Duodenum (tissue), 1 donor: ENCODE measurements around the gene CD27.

DNA sequence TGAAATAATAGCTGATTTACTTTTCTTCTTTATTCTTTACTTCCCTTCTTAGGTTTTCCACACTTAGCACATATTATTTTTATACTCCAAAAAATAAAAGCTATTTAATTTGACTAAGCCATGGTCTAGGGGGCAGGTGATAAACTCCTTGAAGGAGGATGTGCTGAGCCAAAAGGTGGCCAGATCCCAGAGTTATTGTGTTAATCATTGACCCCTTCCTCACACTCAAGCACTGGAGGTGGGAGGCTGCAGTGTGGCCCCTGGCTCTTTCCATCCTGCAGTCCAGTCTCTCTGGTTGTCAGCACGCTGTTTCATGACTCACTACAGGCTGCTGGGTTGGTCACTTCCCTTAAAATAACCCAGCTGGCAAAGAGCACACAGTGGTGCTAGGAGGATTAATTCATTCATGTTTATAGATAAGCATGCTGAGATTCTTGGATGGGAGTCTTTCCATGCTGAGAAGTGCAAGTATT is 228.9 kb downstream of the ANO2 start:
- PRO-cap = no peak

- PRO-cap = no peak
Observed at GRCh38 chr12:5946563-5947204, 1.6 kb upstream of the ANO2 start.

DNA sequence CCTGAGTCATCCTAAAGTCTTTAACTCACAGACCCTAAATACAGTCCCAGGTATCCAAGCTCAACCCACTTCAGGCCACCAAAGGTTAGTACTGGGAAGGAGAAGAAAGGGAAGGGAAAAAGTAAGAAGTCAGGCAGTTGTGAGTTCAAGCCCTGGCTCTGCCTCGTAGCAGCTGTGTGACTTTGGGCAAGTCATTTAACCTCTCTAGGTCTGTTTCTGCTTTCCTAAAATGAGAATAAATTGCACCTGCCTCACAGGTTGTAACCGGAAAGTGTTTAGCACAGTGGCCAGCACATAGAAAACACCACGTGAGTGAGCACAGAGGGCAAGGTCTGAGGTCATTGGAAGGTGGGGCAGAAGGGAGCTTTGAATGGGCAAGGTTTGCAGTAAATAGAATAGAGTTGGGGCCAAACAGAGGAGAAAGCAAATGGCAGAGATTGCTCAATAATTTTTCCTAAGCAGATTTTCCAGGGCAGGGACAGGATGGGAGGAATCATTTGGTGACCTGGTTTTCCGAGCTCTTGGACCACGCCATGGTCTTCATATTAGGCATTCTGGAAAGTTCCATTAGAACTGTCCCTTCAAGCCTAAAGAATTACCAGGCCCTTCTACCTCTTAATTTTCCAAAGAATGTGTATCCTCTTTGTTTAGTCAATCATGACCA is 54.0 kb downstream of the VWF start:
- PRO-cap = no peak

GRCh38 chr12:6142668-6143126 is 18.2 kb upstream of the VWF start:
- PRO-cap = no peak

- PRO-cap = no peak
Observed at GRCh38 chr12:6172147-6172709, 28.0 kb upstream of the CD9 start.

GRCh38 chr12:6195717-6196243 is 4.4 kb upstream of the CD9 start:
- PRO-cap = no peak

- PRO-cap = no peak
Observed at GRCh38 chr12:6218117-6218977, 18.1 kb downstream of the CD9 start.

DNA sequence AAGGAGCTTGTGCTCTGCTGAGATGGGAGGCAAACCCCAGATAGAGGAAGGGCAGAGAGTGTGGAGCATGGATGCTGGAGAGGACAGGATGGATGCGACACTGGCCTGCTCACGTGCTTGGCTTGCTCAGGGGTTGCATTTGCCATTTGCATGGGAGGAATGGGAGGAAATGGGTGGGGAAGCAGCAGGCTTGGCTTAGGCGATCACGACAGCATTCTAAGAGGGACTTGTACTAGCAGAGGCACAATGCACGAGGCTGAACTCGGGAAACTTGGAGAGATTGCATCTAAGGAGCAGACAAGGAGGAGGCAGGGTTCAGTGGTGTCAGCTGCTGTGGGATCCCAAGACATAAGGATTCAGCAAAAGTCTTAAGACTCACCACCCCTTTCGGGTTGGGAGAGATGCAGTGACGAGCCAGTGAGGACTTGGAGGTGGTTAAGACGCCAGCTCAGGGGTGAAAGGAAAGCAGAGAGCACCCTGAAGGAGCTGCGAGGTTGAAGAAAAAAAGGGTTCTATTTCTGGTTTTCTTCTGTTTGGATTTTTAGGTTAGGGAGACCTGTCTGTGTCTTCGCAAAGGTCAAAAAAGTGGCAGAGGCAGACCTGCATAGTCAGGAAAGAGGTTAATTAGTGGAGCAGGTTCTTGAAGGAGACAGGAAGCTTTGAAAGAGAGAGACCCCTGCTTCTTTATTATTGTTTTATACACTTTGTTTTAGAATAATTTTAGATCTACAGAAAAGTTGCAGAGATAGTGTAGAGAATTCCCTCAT is 20.0 kb downstream of the CD9 start:
- PRO-cap = no peak

DNA sequence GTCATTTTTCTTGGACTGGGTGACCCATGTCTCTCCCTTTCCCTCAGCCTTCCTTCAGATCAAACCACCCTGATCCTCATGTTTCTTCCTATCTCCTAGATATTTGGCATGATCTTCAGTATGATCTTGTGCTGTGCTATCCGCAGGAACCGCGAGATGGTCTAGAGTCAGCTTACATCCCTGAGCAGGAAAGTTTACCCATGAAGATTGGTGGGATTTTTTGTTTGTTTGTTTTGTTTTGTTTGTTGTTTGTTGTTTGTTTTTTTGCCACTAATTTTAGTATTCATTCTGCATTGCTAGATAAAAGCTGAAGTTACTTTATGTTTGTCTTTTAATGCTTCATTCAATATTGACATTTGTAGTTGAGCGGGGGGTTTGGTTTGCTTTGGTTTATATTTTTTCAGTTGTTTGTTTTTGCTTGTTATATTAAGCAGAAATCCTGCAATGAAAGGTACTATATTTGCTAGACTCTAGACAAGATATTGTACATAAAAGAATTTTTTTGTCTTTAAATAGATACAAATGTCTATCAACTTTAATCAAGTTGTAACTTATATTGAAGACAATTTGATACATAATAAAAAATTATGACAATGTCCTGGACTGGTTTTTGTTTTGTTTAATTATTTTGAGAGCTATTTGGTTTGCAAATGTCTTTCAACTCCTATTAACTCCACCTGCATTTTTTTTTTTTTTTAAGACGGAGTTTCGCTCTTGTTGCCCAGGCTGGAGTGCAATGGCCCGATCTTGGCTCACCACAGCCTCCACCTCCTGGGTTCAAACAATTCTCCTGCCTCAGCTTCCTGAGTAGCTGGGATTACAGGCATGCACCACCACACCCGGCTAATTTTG is 37.7 kb downstream of the CD9 start:
- PRO-cap = no peak

GRCh38 chr12:6278464-6279359 is 31.8 kb upstream of the PLEKHG6 start:
- PRO-cap = bidirectional peak, plus-strand start at chr12:6278599, minus-strand start at chr12:6278571; bidirectional peak, plus-strand start at chr12:6278658, minus-strand start at chr12:6278657

DNA sequence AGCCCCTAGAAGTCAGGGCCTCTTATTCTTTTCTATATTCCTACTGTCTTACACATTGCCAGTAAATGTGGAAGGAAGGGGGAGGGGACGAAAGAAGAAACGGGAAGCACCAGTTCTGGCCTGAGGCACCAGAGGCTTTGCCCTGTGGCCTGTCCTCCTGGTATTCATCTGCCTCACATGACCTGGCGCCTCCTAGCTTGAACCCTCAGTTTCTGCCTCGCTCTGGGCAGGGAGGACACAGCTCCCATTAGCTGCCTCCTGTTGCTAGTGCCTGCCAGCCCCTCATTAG is 3.0 kb upstream of the PLEKHG6 start:
- PRO-cap = no peak

GRCh38 chr12:6309956-6310418 is 495 bp upstream of the PLEKHG6 start:
- PRO-cap = bidirectional peak, plus-strand start at chr12:6310303, minus-strand start at chr12:6310140

DNA sequence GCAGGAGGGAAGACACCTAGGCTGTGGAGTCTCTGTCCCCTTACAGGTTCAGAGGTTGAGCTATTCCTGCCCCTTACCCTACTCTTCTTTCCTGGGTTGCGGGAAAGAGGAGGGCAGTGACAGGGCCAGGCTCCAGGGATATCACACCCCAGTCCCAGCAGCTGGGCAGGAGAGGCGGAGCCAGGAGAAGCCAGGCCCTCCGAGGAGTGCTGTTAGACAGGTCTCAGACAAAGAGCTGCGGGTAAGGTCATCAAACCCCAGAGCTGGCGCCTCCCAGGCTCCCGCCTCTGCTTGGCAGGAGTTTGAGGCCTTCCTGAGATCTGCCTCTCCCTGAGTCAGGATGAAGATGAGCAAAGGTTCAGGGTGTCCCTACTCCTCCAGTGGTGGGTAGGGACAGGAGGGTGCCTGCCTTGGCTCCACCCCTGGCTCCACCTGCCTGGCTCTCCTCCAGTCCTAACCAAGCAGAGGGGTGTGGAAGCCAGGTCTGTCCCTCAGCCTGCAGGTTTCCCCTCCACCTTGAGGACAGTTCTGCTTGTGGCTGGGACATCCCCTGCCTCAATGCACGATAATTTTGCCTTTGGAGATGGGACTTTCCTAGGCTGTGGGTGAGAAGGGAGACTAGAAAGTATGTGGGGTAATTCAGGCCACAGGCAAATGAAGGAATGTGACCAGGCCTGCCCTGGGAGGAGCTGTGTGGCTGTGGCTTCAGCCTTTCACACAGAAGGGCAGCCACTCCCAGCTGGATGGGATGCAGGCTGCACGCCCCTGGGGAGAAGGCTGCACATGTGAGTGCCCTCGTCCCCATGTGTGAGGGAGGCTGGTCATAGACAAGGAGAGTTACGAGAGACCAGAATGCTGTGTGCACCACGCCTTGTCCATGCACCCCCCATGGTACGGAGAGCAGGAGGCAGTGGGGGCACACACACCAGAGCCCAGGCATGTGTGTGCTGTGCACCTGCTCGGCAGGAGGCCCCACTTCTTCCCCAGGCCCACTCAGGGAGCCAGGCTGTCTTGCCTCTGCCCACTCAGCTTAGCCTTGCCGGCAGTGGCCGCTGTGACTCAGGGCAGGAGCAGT is 2.3 kb downstream of the PLEKHG6 start:
- PRO-cap = bidirectional peak, plus-strand start at position 230 of the sequence, minus-strand start at position 140 of the sequence; bidirectional peak, plus-strand start at position 525 of the sequence, minus-strand start at position 342 of the sequence; unidirectional peak, plus-strand start at position 732 of the sequence

DNA sequence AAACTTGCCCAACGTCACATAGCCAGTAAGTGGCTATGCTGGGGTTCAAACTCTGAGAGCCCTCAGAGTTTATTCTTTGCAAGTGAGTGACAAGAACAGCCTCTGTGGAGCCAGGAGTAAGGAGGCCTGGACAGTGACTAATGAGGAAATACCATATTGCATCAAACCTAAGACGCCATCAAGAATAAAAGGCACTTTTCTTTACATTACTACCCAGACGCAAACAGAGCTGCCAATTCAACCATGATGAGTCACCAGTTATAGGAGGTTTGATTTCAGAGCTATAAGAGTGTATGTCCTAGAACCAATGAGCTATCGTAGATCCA is 9.4 kb downstream of the TNFRSF1A start:
- PRO-cap = no peak

- PRO-cap = unidirectional peak, plus-strand start at chr12:6343650
Observed at GRCh38 chr12:6343477-6344295, 1.8 kb upstream of the TNFRSF1A start.

DNA sequence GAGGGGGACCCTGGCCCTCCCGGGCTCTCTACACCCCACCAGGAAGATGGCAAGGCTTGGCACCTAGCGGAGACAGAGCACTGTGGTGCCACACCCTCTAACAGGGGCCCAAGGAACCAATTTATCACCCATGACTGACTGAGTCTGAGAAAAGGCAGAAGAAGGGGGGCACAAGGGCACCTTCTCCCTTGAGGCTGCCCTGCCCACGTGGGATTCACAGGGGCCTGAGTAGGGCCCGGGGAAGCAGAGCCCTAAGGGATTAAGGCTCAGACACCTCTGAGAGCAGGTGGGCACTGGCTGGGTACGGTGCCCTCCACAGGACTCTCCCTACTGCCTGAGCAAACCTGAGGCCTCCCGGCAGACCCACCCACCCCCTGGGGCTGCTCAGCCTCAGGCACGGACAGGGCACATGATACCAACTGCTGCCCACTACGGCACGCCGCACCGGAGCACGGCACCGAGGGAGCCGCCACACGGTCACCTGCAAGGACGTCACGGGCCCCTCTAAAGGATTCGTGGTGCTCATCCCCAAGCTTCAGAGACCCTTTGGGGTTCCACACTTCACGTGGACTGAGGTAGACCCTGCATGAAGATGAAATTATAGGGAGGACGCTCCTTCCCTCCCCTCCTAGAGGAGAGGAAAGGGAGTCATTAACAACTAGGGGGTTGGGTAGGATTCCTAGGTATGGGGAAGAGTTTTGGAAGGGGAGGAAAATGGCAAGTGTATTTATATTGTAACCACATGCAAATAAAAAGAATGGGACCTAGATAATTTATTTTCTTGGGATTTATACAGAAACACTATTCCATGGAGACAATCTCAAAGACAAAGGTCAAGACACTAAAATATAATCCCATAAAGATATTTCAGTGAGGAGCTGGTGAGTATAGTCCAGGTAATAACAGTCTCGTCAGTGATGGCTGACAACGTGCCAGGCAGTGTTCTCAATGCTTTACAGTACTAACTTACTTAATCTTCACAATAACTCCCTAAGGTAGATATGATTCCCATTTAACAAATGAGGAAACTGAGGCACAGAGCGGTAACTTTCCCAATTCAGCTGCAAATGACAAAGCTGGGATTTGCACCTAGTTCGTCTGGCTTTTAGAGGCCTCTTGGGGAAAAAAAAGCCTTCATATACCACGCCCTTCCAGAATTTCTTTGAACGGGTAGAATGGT is 7.2 kb downstream of the LTBR start:
- PRO-cap = no peak

GRCh38 chr12:6426790-6427826 is 17.6 kb upstream of the CD27 start:
- PRO-cap = unidirectional peak, minus-strand start at chr12:6426996

GRCh38 chr12:6444377-6445598 is at the start of gene CD27:
TSS of gene CD27 (plus strand) at chr12:6444955.
- PRO-cap = unidirectional peak, plus-strand start at chr12:6444987

DNA sequence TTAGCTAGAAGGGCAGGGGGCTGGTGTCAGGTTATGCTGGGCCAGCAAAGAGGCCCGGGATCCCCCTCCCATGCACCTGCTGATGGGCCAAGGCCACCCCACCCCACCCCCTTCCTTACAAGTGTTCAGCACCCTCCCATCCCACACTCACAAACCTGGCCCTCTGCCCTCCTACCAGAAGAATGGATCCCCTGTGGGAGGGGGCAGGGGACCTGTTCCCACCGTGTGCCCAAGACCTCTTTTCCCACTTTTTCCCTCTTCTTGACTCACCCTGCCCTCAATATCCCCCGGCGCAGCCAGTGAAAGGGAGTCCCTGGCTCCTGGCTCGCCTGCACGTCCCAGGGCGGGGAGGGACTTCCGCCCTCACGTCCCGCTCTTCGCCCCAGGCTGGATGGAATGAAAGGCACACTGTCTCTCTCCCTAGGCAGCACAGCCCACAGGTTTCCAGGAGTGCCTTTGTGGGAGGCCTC is 1.1 kb upstream of the GAPDH start:
- PRO-cap = bidirectional peak, plus-strand start at position 385 of the sequence, minus-strand start at position 340 of the sequence

DNA sequence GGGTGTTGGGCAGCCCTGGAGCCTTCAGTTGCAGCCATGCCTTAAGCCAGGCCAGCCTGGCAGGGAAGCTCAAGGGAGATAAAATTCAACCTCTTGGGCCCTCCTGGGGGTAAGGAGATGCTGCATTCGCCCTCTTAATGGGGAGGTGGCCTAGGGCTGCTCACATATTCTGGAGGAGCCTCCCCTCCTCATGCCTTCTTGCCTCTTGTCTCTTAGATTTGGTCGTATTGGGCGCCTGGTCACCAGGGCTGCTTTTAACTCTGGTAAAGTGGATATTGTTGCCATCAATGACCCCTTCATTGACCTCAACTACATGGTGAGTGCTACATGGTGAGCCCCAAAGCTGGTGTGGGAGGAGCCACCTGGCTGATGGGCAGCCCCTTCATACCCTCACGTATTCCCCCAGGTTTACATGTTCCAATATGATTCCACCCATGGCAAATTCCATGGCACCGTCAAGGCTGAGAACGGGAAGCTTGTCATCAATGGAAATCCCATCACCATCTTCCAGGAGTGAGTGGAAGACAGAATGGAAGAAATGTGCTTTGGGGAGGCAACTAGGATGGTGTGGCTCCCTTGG is 2.1 kb downstream of the GAPDH start:
- PRO-cap = no peak